ENCODE data around the gene SPIRE2.

DNA sequence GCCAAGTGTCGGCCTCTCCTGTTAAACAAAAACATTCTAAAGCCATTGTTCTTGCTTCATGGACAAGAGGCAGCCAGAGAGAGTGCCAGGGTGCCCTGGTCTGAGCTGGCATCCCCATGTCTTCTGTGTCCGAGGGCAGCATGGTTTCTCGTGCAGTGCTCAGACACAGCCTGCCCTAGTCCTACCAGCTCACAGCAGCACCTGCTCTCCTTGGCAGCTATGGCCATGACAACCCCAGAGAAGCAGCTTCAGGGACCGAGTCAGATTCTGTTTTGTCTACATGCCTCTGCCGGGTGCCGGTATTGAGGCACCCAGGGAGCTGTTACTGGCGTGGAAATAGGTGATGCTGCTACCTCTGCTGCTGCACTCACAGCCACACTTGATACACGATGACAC, 3.4 kb downstream of the RPL13 start:
- PRO-cap: no peak

- PRO-cap: bidirectional peak, plus-strand start at chr16:89712242, minus-strand start at chr16:89712134; unidirectional peak, minus-strand start at chr16:89712417; unidirectional peak, minus-strand start at chr16:89712487
Measured at GRCh38 chr16:89712171-89712968, 8.3 kb downstream of the VPS9D1 start.

GRCh38 chr16:89724077-89724822, 2.9 kb downstream of the ZNF276 start:
- PRO-cap: no peak

DNA sequence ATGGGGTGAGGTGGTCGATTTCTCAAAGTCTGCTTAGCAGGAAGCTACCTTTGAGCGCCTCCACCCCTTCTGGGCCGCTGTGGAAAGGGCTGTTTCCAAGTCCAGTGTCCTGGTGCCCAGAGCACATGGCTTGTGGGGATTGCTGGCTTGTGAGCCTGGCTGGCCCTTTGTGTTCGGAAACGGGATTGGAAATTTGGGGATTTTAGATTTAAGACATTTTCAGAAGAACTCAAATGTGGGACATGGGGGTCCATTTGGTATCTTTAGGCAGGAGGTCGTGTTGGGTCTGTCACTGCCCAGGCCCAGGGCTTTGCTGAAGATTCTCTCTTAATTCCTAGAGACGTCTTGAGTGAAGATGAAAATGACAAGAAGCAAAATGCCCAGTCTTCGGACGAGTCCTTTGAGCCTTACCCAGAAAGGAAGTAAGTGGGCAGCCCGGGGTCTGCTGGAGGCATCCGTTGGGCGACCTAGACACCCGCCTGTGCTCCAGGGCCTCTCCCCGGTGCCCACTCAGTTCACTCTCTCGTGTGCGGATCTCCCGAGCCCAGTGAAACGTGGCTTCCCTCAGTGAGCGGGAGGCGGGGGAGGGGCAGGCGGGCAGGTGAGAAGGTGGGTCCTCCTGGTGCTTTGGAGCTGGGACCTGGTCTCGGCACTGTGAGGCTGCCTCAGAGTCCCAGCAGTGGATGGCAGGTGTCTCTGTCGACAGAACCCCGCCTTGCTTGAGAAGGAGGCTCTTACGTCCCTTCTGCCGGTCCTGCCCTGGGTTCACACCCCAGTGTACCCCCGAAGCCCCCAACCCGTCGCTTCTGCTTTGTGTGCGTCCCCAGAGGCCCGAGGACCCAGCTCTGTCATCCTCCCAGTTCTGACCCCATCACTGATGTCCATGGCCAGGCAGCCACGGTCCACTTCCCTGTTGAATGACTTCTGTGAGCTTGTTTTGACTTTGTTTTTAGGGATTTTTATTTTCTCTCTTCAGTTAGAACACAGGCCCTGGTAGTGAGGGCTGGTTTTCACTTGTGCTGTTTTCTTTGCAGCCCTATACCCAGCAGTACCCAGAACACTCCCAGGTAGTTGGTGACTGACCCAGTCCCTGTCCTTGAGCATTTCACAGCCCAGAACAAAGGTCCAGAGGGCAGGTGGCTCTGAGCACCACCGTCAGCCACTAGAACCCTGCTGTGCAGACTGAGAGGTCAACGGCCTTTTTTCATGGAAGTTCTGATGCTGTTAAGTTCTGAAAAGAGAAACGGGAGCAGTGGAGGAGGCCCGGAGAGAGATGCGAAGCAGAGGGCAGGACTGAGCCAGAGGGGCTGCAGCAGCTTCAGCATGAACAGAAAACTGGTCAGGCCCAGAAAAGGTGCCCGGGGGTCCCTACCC, 8.0 kb downstream of the ZNF276 start:
- PRO-cap: no peak

DNA sequence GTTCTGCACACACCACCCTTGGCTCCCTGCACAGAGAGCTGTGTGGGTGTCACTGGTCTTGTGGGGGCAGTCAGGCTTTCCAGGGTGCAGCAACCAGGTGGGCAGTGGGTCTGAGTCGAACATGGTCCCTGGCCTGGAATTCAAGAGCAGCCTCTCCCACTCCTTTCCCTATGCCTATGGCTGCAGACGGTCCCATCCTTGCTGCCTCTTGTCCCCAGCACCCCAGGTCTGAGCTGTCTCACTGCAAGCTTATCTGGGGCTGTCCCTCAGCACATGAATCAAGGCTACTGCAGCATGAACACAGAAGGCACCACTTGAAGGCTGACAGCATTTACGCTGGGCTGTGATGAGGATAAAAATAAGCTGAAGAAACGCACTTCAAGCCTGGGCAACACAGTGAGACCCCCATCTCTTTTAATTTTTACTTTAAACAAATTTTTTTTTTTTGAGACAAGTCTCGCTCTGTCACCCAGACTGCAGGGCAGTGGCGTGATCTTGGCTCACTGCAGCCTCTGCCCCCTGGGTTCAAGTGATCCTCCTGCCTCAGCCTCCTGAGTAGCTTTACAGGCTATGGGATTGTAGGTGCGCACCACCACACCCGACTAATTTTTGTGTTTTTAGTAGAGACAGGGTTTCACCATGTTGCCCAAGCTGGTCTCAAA, 20.3 kb downstream of the ZNF276 start:
- PRO-cap: no peak

GRCh38 chr16:89822448-89822881, 5.8 kb upstream of the SPIRE2 start:
- PRO-cap: no peak

DNA sequence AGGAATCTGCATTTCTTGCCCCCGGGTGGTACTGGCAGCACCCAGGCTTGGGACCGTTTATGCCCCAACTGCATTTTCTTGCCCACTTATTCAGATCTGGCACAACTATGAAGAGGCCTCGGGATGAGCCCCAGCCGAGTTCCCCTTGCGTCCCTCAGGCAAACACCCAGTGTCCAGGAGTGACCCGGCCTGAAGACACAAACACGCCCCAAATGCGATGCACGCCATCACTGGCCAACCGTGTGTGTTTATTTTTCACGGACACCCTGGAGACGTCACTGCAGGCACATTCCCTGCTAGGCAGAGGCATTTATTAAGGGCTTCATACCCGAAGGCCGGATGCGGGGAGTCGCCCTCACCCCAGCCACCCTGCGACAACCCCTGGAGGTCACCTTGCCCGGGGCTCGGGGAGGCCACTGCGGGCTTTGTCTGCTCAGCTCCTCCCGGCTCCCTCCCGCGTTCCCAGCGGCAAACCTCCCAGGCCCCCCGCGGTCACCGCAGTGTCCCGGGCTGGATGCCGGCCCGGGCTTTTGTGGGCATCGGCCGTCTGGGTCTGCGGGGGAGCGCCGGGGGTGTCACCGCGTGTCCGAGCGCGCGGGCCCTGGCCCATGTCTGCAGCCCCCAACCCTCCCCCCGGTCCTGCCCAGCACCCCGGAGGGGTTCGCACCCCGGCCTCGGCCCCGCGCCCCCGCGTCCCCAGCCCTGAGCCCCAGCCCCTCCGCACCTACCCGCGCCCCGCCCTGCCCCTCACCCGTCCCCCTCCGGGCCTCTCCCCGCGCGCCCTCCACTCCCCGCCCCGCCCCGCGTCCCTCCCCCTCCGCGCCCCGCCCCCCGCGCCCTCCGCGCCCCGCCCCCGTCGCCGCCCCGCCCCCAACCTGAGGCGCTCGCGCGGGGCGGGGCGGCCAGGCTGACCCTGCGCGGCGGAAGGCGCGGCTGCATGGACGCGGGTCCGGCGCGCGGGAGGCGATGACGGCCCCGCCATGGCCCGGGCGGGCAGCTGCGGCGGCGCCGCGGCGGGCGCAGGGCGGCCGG, at the start of gene SPIRE2:
TSS of gene SPIRE2 (plus strand) at position 905 of the 1,032 bp plus-strand sequence.
- PRO-cap: bidirectional peak, plus-strand start at position 938 of the sequence, minus-strand start at position 726 of the sequence

GRCh38 chr16:89847051-89847505, 18.8 kb downstream of the SPIRE2 start:
- PRO-cap: no peak

GRCh38 chr16:89913190-89913401, 5.6 kb upstream of the MC1R start:
- PRO-cap: no peak

GRCh38 chr16:90018307-90019290, 657 bp downstream of the DBNDD1 start:
- PRO-cap: bidirectional peak, plus-strand start at chr16:90019197, minus-strand start at chr16:90019103

DNA sequence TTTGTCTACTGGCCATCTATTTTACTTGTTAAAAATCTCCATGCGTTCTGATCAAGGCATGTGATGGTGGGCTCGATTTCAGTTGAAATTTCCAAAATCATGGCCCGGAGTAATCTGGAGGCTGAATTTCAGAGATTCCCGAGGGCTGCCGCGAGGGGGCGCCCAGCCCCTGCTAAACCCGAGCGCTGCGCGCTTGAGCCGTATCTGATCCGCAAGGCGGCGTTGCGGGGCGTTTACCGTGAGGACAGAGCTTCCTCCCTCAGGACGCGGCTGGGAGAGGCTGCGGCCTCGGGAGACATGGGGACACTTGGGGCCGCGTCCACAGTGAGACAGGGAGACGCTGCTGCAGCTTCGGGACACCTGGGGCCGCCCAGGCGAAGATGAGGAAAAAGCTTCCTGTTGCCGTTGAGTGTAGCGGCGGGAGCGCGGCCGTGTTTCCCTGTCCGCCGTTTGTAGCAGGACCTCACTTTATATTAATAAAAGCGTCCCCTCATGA, 4.9 kb upstream of the PRDM7 start:
- PRO-cap: unidirectional peak, plus-strand start at position 275 of the sequence